ENCODE measurements around the gene TMTC2.

GRCh38 chr12:77122255-77122817 is 57.0 kb upstream of the E2F7 start:
- PRO-cap = no peak

DNA sequence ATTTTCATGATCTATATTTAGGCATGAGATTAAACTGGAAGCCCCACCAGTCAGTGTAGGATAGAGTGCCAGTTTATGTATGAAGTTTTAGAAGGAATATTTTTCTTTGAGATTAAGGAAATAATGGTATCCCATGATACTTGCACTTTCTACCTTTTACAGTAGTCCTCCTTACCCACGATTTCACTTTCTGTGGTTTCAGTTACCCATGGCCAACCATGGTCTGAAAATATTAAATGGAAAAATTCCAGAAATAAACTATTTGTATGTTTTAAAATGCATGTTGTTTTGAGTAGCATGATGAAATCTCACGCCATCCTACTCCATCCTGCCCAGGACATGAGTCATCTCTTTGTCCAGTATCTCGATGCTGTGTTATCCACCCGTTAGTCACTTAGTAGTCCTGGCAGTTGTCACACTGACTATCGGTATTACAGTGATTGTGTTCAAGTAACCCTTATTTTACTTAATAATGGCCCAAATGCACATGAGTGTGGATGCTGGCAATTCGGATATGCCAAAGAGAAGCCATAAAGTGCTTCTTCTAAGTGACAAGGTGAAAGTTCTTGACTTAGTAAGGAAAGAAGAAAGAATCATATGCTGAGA is 22.4 kb downstream of the SYT1 start:
- PRO-cap = no peak

DNA sequence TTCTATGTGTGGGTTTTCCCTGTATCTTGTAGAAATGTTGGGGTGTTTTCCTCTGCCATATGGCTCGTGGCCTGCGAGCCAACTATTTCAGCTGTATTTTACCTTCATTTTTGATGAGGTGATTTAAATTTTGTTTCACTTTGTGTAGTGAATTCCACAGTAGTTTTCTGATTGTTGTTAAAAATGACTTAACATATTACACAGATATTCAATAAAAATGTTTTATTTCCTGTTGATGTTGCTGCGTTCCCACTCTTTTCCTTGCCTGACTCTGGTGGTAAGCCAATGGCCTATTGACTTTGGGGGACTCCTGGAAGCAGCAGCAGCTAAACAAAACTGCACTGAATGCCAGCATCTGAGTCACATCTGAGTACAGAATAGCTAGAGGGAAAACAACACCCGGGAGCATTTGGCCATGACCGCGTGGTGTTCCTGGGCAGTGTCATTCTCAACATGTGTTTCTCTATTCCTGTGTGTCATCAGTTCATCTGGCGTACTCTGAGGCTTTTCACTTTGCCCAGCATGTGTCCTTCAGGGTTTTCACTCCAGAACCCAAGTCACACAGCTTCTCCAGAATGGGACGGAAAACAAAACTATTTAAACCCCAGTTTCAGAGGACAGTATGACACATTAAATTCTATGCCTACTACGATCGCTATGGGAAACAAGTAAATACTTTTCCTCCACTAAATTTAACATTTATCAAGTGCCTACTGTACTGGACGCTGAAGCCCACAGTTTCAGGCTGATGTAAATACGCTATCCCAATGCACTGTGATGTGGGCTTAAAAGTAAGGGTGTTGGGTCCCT is 238.8 kb downstream of the PAWR start:
- PRO-cap = no peak

GRCh38 chr12:79542000-79542619 is 148.7 kb downstream of the PAWR start:
- PRO-cap = no peak

DNA sequence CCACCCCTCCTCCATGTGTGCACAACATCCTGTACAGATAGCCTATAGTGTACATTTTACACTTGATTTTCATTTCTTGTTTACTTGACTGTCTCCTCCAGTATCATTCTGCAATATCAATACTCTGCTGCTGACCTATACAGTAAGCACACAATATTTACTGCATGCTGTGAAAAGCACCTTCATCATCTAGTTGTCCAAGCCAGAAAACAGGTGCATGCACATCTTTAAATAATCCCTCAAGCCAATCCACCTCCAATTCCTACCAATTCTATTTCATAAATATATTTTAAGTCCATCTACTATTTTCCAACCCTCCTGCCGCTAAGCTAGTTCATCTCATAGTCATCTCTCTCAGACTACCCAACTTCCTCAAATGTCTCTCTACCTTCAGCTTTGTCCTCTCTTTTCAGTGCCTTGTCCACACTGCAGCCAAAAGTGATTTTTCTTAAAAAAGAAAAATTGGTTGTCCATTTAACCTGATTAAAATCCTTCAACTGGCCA is 16.5 kb downstream of the PPP1R12A start:
- PRO-cap = no peak

- PRO-cap = no peak
Observed at GRCh38 chr12:80400396-80400802, 43.6 kb upstream of the PTPRQ start.

DNA sequence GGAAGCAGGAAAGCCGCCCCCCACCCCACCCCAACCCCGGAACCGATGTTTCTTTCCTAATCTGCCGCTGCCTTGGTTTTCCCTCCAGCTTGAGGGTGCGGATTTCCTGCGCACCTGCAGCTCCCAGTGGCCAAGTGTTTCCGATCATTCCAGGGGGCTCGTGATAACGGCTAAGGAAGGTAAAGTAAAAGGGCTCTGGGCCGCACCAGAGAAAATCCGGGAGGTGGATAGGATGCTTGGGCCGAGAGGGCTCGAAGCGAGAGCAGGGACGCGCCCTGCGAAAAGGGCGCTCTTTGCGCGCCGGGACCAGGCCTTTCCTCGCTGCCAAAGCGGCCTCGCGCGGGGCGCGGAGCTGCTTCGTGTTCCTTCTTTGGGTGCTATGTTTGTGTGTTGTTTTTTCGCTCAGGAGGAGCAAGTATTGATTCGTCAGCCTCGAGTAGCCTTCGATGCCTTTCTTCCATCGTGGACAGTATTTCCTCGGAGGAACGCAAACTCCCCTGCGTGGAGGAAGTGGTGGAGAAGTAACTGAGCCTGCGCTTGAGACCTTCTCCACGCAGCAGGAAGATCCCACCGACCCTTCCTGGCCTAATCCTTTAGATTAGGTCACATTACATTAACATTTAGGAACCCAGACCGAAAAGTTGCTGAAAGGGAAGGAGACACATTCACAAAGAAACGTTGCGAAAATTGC is 1.1 kb downstream of the MYF6 start:
- PRO-cap = no peak

- PRO-cap = no peak
Observed at GRCh38 chr12:80821464-80822141, 104.9 kb downstream of the MYF5 start.

- PRO-cap = no peak
Observed at GRCh38 chr12:80939436-80940177, 1.9 kb upstream of the LIN7A start.

DNA sequence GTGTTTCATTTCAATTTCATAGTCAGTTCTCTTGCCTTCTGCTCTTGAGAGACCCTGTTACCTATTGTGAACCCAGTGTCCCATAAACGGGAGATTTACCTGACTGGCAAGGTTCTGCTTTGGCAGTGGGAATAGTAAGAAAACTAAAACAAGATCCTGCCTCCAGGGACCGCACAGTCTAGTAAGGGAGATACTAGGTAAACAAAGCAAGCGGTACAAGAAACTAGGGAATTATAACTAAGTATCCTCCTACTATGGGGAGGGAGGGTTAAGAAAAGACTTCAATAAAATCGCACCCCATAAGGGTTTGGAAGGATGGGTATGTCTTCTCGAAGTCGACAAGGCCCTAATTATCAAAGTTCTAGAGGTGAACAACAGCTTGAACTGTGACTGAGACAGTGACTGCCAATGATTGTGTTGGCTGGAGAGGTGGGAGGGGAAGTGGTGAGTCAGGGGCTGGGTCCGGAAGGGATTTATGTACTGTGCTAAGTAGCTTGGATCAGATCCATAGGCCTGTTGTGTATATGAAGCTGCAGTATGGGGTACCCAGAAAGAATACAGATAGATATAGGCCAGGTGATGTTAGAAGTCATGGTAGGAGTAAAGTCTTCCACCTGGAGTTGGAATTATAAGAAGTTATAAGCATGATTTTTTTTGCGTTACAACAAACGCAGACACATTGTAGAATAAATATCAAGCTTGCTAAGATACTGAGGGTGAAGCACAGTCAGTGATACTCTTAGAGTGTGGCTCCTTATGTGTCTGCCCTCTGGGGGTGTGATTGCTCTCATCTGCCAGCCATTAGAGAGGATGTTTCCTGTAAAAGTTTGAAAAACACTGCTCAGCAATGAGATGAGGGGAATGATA is 923 bp downstream of the ACSS3 start:
- PRO-cap = unidirectional peak, minus-strand start at position 180 of the sequence

DNA sequence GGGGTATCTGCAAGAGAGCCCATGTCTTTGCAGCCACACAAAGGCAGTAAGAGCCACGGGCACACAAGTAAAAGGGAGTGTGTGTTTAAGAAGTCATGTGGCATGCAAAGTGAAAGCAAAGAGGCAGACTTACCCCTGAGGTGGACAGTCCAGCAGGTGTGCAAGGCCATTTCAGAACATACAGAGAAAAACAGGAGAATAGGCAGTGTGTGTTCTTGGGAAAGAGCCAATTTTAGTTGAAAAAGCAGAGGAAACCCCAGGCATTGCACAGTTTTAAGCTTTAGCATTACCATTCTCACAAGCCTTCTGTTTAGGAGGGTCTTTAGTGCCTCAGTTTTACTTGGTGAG is 26.8 kb upstream of the TMTC2 start:
- PRO-cap = unidirectional peak, minus-strand start at position 65 of the sequence

GRCh38 chr12:82686769-82687696 is at the start of gene TMTC2:
TSS of gene TMTC2 (plus strand) at chr12:82686906.
- PRO-cap = bidirectional peak, plus-strand start at chr12:82686861, minus-strand start at chr12:82686717; bidirectional peak, plus-strand start at chr12:82687495, minus-strand start at chr12:82687436

GRCh38 chr12:82687977-82688156 is 1.2 kb downstream of the TMTC2 start:
- PRO-cap = no peak

DNA sequence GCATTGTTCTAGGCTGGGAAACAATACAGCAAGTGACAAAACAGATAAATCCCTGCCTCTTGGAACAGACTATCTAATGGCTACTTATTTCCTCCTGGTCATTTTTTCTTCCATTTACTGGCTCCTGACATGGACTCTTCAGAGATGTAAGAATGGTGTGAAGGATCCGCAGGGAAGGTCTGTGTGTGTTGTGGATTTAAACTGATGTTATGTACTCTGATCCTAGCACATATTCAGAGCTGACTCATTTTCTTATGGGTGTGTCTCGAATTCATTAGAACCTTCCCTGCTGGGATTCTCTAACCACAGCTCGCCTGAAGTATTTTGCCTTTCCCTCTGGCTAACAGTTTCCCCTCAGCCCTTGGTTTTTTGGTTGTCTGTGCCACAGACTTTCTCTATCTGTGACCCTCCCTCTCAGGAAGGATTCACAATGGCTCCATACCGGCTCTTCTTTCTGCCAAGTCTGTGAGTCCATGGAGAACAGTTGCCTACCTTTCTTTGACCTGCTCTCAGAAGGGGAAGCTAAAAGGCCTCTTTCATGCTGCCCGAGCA is 53.7 kb downstream of the TMTC2 start:
- PRO-cap = no peak

DNA sequence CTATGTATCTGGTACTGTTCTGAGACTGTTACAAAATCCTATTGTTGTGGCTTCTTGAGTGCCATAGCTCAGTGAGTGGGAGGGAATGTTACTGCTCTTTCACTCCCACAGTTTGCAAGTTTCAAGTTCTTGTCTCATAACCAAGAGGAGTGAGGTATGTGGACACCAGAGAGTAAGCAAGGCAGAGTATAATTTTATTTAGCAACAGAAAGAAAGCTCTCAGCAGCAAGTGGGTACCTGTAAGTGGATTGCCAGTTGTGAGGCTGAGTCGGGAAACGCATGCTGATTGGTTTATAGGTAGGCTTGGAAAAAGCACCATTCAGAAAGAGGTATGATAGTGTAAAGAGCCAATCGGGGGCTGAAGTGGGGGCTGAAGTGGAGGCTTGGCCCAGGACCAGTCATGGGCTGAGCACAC is 850.8 kb downstream of the TMTC2 start:
- PRO-cap = no peak

GRCh38 chr12:85469280-85470070 is 189.5 kb downstream of the ALX1 start:
- PRO-cap = no peak

DNA sequence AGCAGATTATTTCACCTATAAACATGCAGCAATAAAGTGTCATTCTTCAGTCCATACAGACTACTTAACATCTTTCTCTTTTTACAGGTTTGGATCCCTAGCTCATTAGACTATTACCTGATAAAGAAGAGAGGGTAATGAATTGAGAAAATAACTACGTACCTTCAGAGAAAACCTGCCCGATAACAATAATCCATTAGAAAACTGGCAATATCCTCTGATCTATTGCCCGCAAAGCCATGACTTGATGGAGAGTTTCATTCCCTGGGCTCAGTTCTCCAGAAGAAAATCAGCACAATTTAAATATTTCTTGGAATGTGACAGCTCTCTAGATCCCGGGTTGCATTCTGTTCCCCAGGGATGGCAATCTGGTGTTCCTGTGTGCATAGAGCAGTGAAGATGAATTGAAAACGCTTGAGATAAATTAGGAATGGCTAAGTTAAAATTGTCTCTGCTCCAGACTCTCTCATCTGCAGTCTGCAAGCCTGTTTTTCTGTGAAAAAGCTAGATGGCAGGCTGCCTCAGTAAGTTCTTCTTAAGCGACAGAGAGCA is 582.4 kb upstream of the MGAT4C start:
- PRO-cap = no peak

DNA sequence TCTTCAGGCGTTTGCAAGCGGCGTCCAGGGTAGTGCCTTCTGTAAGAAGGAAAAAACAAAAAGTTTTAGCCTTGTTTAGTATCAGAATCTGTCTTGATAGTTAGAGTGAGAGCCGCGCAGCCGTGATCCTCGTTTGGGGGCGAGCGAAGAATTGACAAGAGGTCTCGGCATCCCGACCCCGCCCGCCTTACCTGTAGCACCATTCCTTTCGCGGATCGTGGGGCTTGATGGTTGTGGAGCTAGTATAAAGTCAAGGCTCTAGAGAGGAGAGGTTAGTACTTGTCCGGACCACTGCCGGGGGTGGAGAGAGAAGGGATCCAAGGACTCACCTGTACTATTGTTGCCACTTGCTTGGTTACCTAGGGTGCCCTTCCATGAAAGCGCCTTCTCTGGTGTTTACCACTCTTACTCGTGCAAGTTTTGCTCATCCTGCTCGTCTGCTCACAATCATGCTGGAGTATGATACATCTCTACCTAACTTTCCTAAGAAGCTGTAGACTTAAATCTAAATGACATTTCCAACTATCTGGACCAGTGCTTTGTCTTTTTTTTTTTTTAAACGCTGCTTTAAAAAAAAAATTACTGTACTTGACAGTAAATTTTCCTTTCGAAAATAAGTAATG is 619 bp downstream of the TMTC3 start:
- PRO-cap = no peak

- PRO-cap = no peak
Observed at GRCh38 chr12:88388430-88388983, 191.8 kb downstream of the KITLG start.

- PRO-cap = no peak
Observed at GRCh38 chr12:88574198-88574894, 5.9 kb downstream of the KITLG start.